BJ (cell line): Measurements from ENCODE around the gene C6orf89.

DNA sequence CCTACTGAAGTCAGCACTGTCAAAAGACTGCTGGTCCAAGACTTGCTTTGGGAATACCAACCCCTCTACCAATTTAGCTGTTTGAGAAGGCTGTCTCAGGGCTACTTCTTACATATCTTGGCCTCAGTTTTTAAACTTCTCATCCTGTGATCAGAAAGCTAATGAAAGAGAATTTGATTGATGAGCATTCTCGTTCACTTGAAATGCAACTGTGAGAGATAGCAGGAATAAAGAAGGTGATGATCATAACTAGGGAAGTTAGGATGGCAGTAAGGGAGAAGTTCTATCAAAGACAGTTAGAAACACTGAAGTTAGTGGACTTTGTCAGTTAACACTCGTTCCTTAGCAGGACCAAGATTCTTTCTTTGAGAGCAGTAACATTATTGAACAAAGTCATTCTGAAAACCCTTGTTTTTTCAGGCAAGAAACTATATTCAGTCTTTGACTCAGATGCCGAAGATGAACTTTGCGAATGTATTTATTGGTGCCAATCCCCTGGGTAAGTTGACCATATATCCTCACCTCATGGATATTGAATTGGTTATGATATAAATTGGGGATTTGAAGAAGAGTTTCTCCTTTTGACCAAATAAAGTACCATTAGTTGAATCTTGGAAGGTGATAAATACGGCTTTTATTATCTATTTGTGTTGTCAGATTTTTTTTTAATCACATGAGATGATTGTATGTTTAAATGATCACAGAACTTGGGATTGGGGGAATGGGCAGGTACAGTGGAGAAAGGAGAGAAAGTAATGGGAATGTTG lies 28.0 kb upstream of the MAPK13 start:
- CAGE, long polyA plus RNA, result no peak
- RRBS, result no CpG with 5 or more reads among the region's 5 CpGs

DNA sequence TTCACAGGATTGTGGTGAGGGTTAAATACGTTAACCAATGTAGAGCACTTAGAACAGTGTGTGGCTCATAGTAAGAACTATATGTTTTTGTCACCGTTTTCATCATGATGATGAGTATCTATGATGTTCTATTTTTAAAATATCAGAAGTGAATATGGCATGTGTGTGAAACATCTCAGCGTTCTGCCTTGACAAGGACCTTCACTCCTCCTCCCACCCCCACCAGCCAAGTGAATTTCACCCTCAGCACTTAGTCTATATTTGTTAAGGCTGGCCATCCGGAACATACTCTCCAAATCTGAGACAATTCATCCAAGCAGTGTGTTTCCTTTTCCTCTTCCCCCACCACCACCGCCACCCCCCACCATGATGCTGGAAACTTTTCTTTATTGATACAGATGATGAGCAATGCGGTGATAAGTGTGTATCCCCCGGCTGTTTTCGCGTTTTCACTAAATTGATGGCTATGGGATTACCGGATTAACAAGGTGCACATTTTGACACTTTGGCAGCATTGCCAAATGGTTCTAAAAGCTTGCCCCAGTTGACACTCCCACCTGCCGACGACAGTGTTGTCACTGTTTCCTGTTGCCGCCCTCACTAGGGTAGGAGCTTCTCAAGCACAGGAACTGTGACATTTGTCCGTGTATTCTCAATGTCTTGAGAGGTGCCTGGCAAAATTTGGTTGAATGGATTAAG lies 10.0 kb upstream of the MAPK13 start:
- CAGE, long polyA plus RNA, result no peak
- RRBS, result 100% methylated on average over 2 of the region's 14 CpGs

- CAGE, long polyA plus RNA, result no peak
- RRBS, result no CpG with 5 or more reads among the region's 19 CpGs
Measured at GRCh38 chr6:36197263-36197664, 720 bp downstream of the BRPF3 start.

GRCh38 chr6:36510583-36511079 lies 36.6 kb downstream of the STK38 start:
- CAGE, long polyA plus RNA, result no peak
- RRBS, result no CpG with 5 or more reads among the region's 3 CpGs

- CAGE, long polyA plus RNA, result no peak
- RRBS, result no CpG with 5 or more reads among the region's 9 CpGs
Measured at GRCh38 chr6:36594860-36595365, 751 bp downstream of the SRSF3 start.

- CAGE, long polyA plus RNA, result no peak
- RRBS, result no CpG with 5 or more reads among the region's 12 CpGs
Measured at GRCh38 chr6:36600264-36601254, 6.4 kb downstream of the SRSF3 start.

GRCh38 chr6:36664680-36664933 lies 13.9 kb upstream of the CDKN1A start:
- CAGE, long polyA plus RNA, result no peak
- RRBS, result no CpG with 5 or more reads among the region's 5 CpGs

DNA sequence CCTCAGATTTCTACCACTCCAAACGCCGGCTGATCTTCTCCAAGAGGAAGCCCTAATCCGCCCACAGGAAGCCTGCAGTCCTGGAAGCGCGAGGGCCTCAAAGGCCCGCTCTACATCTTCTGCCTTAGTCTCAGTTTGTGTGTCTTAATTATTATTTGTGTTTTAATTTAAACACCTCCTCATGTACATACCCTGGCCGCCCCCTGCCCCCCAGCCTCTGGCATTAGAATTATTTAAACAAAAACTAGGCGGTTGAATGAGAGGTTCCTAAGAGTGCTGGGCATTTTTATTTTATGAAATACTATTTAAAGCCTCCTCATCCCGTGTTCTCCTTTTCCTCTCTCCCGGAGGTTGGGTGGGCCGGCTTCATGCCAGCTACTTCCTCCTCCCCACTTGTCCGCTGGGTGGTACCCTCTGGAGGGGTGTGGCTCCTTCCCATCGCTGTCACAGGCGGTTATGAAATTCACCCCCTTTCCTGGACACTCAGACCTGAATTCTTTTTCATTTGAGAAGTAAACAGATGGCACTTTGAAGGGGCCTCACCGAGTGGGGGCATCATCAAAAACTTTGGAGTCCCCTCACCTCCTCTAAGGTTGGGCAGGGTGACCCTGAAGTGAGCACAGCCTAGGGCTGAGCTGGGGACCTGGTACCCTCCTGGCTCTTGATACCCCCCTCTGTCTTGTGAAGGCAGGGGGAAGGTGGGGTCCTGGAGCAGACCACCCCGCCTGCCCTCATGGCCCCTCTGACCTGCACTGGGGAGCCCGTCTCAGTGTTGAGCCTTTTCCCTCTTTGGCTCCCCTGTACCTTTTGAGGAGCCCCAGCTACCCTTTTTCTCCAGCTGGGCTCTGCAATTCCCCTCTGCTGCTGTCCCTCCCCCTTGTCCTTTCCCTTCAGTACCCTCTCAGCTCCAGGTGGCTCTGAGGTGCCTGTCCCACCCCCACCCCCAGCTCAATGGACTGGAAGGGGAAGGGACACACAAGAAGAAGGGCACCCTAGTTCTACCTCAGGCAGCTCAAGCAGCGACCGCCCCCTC lies 7.5 kb downstream of the CDKN1A start:
- CAGE, long polyA plus RNA, result no peak
- RRBS, result no CpG with 5 or more reads among the region's 19 CpGs

DNA sequence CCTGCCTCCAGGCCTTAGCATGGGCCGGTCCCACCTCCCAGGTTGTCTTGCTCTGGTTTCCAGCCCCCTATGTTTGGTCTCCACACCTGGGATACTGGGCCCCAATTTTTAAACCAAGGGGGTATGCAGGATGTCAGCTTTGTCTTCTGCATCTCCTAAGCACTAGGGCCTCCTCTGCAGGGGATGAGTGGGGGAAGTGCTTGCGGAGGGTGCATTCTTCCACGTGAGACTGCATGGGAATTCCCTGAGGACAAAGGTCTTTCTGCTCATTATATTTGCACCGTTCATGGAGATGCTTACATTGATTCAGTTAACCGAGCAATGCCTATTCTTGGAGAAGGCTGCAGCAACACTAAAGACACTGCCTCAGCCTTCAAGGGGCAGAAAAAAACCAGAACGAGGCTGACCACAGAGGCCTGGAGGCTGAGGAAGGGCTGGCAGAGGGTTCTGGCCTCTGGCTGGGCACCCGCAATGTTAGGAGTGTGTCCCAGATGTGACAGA lies 45.4 kb downstream of the RAB44 start:
- CAGE, long polyA plus RNA, result no peak
- RRBS, result 64% methylated on average over 1 of the region's 7 CpGs

- CAGE, long polyA plus RNA, result no peak
- RRBS, result no CpG with 5 or more reads among the region's 5 CpGs
Measured at GRCh38 chr6:36753142-36753557, 55.5 kb downstream of the RAB44 start.

DNA sequence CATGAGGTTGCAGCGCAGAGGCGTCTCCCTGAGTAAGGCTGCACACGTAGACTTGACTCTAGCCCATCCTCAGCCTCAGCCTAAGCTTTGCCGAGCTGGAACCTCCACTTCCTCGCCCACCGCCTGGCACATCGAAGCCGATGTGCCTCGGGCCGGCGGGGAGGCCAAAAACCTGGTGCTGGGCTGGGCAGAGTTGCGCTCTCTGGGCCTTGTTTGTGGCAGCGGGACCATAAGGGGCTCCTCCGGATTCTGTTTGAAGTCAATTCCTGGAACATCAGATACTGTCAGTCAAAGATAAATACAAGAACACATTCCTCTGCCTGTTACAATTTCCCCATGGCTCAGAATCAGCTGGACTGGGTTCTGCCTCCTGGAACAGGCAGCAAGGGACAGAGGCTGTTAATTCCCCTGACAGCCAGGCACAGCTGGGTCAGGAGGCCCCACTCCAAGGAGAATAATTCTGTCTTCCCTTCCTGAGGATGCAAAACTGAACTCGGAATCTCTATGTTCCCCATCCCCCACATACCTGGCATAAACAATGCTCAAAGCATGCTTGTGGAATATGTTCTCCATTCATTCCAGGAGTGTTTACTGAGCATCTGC lies 1.7 kb upstream of the CPNE5 start:
- CAGE, long polyA plus RNA, result no peak
- RRBS, result 32% methylated on average over 4 of the region's 15 CpGs

GRCh38 chr6:36867669-36867956 lies 7.0 kb downstream of the PPIL1 start:
- CAGE, long polyA plus RNA, result no peak
- RRBS, result no CpG with 5 or more reads among the region's 1 CpG

DNA sequence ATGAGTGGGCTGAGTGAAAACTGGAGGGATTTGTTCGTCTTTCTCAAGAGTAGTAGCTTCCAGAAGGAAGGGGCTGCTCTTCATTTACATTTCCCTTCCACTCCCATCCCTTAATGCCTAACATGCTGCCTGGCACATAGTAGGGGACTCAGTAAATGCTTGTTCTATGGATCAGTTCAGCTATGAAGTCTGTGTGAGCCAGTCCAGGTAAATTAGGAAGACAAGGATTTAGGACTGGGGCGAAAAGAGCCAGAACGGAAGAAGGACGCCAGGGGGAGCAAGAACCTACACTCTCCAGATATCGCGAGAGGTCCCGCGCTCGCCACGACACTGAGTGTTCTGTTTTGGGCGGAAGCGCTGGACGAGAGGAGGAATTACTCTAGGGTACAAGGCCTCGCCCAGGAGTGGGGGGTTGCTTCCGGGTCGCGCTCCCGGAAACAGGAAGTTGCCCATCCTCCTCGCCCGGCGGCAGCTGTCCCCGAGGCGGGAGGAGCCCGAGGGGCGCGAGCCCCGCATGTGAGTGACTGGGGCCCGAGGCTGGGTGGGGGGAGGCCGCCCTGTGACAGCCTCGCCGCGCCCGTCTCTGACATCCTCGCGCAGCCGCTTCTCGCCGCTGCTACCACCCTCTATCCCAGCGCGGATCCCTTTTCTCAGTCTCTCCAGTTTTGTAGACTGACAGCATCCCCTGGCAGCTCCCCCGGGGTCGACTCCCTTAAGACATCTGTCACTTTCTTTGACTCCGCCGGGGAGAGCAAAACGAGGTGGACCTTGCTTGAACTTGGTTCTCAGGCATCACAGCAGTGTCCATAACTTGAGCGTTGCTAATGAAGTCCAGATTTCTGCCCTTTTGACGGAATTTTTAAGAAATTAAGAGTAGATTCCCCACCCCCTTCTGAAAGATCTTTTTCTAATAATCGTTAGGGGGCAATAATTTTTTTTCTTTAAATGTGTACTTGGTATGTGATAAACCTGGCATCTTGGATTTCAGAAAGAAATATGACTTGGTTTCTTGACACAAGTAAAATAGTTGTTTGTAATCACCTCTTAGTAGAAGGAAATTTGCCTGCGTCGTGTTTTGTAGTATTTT lies at the start of gene C6orf89:
C6orf89 (plus strand) TSS at position 440 of the 1,087 bp plus-strand sequence.
- CAGE, long polyA plus RNA, result start-site peak on the plus strand centred at position 429 of the sequence, 156 bp wide, 1,230 and 1,257 reads in 2 replicates
- RRBS, result no CpG with 5 or more reads among the region's 50 CpGs

GRCh38 chr6:37029307-37029880 lies 23.9 kb downstream of the FGD2 start:
- CAGE, long polyA plus RNA, result no peak
- RRBS, result no CpG with 5 or more reads among the region's 3 CpGs

DNA sequence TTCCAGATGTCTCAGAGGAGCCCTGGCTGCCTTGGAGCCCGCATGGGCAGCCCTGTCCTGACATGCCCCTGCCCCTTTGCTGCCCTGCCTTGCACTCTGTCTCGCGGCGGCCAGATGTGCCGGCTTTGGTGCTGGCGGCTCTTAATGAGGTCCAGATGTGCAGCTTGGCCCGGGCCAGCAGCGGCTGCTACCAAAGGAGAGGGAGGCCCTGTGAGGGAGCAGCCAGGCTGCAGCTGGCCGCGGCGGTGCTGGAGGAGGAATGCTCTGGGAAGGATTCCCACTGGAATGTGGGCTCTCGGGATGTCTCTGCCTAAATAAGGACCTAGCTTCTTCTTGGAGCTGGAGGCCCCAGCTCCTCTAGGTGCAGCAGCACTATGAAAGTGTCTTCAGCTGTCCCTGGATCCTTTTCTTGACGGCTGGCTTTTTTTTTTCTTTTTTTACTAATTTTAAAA lies 72.5 kb downstream of the FGD2 start:
- CAGE, long polyA plus RNA, result no peak
- RRBS, result 6% methylated on average over 3 of the region's 13 CpGs

- CAGE, long polyA plus RNA, result no peak
- RRBS, result no CpG with 5 or more reads among the region's 9 CpGs
Measured at GRCh38 chr6:37172005-37172331, 2.0 kb downstream of the PIM1 start.

DNA sequence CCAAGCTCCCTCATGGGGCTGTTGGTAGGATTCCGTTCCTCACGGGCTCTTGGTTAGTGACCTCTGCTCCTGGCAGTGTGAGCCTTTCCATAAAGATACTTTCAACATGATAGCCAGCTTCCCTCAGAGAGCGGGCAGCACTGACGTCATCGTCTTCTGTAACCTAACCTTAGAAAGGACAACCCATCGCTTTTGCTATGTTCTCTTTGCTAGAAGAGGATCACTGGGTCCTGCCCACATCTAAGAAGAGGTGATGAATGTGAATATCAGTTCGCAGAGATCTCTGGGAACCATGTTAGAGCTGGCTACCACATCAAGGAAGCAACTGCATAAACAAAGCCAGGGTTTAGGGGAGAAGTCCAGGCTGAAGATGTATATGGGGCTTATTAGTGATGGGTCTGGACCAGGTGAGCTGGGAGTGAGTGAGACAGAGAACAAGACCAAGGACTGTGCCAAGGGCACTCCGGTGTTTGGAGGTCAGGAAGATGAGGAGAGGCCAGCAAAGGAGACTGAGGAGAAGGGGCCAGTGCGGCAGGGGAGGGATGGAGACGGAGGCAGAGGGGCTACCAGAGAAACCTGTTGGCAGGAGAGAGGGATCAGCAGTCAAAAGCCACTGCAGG lies 39.6 kb downstream of the PIM1 start:
- CAGE, long polyA plus RNA, result no peak
- RRBS, result no CpG with 5 or more reads among the region's 10 CpGs

DNA sequence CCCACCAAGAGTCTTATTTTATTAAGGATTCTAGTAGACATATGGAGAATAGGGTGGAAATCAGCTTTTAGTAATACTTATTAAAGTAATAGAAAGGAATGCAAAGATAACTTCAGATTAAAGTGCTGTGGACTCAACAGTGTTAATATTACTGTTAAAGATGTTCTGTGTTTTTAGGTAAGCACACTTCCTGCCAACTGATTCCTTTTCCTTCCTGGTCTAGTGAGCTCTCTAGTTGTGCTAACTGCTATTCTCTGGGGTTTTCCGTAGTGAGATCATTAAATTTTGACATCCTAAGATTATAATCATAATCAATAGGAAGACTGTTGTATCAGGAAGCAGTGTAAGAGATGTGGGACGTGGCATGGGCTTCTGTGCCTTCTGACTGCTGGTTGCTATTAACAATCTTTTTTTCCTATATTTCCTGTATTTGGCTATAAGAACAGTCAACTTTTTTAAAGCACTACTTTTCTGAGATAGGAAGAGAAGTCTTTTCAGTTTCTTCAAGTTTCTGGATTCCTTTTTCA lies 1.3 kb upstream of the TMEM217 start:
- CAGE, long polyA plus RNA, result no peak
- RRBS, result no CpG with 5 or more reads among the region's 2 CpGs

DNA sequence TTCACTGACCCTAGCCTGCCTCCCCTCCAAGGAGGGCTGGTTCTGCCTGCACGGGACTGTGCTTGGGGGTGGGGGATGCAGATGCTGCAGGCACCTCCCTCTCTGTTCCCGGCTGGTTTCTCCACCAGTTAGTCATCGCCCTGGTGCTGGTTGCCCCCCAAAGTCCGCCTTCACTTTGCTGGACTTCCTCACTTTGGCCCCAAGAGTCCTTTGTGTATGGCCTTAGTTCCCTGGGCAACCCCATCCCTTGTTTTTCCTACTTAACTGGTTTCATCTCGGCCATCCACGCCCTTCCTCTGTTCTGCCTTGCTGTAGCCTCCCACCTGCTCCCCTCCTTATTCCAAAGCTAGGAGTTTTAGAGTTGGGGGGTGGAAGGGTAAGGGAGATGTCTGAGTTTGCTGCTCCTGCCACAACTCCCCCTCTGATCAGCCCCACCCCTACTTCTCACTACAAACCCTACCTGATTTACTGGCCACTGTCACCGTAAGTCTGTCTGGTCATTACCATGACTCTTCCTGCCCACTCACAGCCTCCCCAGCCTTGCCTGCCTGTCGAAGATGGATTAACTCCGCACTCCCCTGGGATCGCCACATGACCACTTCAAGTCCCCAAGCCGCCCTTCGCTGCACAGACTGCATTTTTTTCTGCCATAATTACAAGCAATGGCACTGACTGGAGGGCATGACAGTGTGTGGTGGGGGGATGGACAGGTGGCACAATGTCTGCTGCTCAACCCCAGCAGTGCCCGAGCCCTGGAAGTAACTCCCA lies 17.5 kb downstream of the CCDC167 start:
- CAGE, long polyA plus RNA, result no peak
- RRBS, result no CpG with 5 or more reads among the region's 13 CpGs

DNA sequence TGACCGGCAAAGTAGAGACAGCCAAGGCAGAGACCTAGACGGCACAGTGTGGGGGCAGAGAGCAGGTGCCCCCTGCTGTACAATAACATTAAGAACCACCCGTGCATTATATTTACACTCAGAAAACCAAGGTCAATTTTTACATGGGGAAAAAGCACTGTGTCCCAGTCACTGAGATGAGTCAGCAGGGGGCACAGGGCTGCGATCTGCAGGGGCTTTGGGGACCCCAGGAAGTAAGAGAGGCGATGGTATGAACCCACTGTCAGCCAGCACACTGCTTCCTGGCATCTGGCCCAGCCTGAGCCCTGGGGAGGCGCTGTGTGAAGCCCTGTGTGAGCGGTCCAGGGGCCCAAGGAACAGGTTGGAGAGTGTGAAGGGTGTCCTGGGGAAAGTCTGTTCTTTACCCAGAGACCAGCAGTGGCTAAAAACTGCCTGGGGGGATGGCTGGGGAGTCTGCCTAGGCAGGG lies 9.8 kb downstream of the CCDC167 start:
- CAGE, long polyA plus RNA, result no peak
- RRBS, result no CpG with 5 or more reads among the region's 7 CpGs